Uterus (tissue), 7 donors: Measurements from ENCODE around the genes RMND1, MTRF1L and IPCEF1.

DNA sequence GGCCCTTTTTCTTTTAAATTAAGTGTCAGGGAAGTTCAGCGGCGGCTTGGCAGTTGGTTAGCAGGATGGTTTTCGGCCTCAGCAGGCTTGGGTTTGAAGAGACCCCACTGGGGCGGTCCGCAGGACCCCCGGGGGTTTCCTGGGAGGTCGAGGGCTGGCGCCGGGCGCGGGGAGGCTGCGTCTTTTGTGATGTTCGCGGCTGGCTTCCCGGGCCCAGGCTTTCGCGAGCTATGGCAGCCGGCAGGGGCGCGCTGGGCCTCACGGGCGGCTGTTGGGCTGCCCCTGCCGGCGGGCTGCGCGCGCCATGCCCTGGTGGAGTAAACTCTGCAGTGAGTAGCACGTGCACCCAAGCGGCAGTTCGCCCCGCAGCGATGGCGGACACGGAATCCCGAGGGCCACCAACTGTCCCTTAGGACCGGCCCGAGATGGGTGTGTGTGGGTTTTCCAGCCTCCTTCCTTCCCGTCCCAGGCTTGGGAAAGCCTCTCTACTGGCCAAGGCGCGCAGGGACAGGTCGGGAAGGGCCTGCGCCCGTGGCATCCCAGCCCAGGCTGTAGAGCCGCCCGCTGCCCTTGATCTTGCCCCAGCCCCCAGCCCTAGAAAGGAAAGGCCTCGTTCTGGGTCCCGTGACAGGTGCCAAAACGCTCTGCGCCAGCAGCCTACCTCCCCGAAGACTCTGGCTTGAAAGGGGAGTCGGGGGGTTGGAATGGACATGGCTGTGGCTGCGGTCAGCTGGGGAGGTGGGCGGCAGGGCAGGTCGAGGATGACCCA is 49.8 kb downstream of the ZBTB2 start:
- PRO-cap, 4 experiments: no peak in any of the 4 experiments
- RAMPAGE, long total RNA, 2 experiments: no peak in any of the 2 experiments
- RRBS: 96% methylated on average over 10 of the region's 54 CpGs

DNA sequence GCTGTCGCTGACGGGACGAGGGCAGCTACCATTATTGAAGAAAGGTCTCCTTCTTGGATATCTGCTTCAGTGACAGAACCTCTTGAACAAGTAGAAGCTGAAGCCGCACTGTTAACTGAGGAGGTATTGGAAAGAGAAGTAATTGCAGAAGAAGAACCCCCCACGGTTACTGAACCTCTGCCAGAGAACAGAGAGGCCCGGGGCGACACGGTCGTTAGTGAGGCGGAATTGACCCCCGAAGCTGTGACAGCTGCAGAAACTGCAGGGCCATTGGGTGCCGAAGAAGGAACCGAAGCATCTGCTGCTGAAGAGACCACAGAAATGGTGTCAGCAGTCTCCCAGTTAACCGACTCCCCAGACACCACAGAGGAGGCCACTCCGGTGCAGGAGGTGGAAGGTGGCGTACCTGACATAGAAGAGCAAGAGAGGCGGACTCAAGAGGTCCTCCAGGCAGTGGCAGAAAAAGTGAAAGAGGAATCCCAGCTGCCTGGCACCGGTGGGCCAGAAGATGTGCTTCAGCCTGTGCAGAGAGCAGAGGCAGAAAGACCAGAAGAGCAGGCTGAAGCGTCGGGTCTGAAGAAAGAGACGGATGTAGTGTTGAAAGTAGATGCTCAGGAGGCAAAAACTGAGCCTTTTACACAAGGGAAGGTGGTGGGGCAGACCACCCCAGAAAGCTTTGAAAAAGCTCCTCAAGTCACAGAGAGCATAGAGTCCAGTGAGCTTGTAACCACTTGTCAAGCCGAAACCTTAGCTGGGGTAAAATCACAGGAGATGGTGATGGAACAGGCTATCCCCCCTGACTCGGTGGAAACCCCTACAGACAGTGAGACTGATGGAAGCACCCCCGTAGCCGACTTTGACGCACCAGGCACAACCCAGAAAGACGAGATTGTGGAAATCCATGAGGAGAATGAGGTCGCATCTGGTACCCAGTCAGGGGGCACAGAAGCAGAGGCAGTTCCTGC is 40.0 kb downstream of the ZBTB2 start:
- PRO-cap, 4 experiments: no peak in any of the 4 experiments
- RAMPAGE, long total RNA, 2 experiments: start-site peak on the plus strand in 1 of 2 experiments, centred at position 620 of the sequence, 58 reads per replicate
- RRBS: 93% methylated on average over 8 of the region's 28 CpGs

DNA sequence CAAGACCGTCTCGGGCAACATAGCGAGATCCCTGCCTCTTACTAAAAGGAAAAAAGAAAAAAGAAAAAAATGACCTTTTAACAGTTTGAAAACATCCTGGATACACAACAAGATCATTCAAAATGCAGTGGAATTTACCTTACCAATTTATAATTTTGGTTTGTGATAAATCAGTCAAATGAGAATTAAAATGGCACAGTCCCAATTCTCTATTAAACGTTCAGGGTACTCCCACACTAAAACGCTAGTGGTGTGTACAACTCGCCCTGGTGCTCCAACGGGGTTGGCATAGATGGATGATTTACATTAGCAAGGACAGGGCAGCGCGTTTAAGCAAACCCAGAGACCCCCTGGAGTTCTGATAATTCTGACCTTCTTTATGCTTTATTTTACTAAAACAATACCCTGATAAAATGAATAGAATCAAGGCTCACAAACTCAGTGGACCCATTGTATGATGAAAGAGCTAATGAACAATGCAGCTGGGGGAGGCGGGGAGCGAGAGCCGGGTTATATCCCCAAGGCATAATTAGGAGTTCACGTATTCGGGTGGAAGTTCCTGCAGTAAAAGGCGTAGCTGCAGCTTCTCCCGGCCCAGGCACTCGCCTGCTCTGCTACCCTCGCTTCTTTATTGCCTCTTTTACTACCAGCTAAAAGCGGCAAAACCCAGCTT is 2.0 kb downstream of the ZBTB2 start:
- PRO-cap, 4 experiments: peak in 4 of 4 experiments; most common plus-strand start position 542 of the sequence (in 4); most common minus-strand start position 246 of the sequence (in 2)
- RAMPAGE, long total RNA, 2 experiments: no peak in any of the 2 experiments
- RRBS: 2% methylated on average over 4 of the region's 19 CpGs

DNA sequence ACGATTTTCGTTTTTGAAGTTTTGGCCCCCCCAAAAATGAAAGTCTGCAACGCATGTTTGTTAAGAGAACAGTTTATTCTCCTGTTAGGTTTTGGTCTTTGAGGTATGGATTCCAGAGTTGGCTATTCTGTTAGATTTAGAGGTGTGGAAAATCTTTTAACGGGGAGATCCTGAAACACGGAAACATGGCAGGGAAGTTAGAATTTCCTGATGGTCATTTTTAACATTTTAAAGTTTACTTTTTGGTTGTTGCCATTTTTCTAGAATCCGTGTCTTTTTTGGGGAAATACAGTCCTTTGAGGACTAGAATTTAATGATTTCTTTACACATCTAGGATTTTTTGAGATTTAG is 884 bp upstream of the ZBTB2 start:
- PRO-cap, 4 experiments: no peak in any of the 4 experiments
- RAMPAGE, long total RNA, 2 experiments: no peak in any of the 2 experiments
- RRBS: no CpG with 5 or more reads among the region's 6 CpGs

DNA sequence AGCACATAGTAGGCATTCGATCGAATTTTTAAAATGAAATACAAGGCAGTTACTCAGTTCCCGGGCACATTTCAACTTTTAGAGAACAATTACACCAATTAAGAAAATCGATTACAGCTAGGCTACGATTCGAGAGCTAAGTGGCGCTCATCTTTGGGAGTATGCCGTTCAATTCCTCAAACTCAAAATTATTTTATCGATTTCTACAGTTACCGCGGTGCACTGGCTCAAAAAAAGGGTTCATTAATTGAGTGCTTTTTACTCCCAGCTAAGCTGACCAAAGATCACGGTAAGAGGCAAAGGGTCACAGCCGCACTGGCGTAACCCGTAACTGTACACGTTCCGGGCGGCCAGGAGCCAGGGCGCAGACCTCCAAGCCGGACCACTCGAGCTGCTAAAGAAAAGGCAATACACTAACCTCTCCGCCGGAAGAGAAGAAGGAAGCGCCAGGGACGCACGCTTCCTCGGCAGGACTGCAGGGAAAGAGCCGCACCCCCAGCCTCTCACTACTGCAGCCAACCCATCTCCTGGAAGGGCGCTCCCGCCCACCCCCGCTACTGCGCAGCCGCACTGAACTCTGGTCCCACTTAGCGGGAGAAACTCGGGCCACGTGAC is at the start of gene RMND1:
Gene RMND1, minus strand, starts transcription at position 529 of the 615 bp plus-strand sequence.
- PRO-cap, 4 experiments: peak in 4 of 4 experiments; most common minus-strand start position 475 of the sequence (in 4)
- RAMPAGE, long total RNA, 2 experiments: start-site peak on the minus strand in 1 of 2 experiments, centred at position 487 of the sequence, 94 reads per replicate
- RRBS: 5% methylated on average over 2 of the region's 36 CpGs

GRCh38 chr6:151490777-151491460 is 2.9 kb upstream of the CCDC170 start:
- PRO-cap, 4 experiments: peak in 2 of 4 experiments; most common plus-strand start chr6:151491309 (in 2); most common minus-strand start chr6:151491077 (in 2)
- RAMPAGE, long total RNA, 2 experiments: no peak in any of the 2 experiments
- RRBS: no CpG with 5 or more reads among the region's 10 CpGs

GRCh38 chr6:151666317-151666984 is 141.0 kb upstream of the ESR1 start:
- PRO-cap, 4 experiments: no peak in any of the 4 experiments
- RAMPAGE, long total RNA, 2 experiments: no peak in any of the 2 experiments
- RRBS: no CpG with 5 or more reads among the region's 2 CpGs

- PRO-cap, 4 experiments: peak in 4 of 4 experiments; most common plus-strand start chr6:151813987 (in 2); most common minus-strand start chr6:151814071 (in 4)
- RAMPAGE, long total RNA, 2 experiments: no peak in any of the 2 experiments
- RRBS: no CpG with 5 or more reads among the region's 8 CpGs
Observed at GRCh38 chr6:151813826-151814287, 6.4 kb downstream of the ESR1 start.

GRCh38 chr6:152354577-152354980 is 282.6 kb downstream of the SYNE1 start:
- PRO-cap, 4 experiments: no peak in any of the 4 experiments
- RAMPAGE, long total RNA, 2 experiments: no peak in any of the 2 experiments
- RRBS: no CpG with 5 or more reads among the region's 6 CpGs

GRCh38 chr6:152401849-152402322 is 235.3 kb downstream of the SYNE1 start:
- PRO-cap, 4 experiments: no peak in any of the 4 experiments
- RAMPAGE, long total RNA, 2 experiments: no peak in any of the 2 experiments
- RRBS: no CpG with 5 or more reads among the region's 3 CpGs

GRCh38 chr6:152471829-152472203 is 165.3 kb downstream of the SYNE1 start:
- PRO-cap, 4 experiments: no peak in any of the 4 experiments
- RAMPAGE, long total RNA, 2 experiments: no peak in any of the 2 experiments
- RRBS: no CpG with 5 or more reads among the region's 5 CpGs

- PRO-cap, 4 experiments: peak in 4 of 4 experiments; most common plus-strand start chr6:153002841 (in 4); most common minus-strand start chr6:153002689 (in 4)
- RAMPAGE, long total RNA, 2 experiments: start-site peak on the minus strand in 1 of 2 experiments, at chr6:153002664-153002719 at its widest, 72 reads per replicate
- RRBS: 2% methylated on average over 15 of the region's 50 CpGs
Observed at GRCh38 chr6:153002567-153003217, at the start of gene MTRF1L. MTRF1L (minus strand) TSS chr6:153002709.

- PRO-cap, 4 experiments: no peak in any of the 4 experiments
- RAMPAGE, long total RNA, 2 experiments: no peak in any of the 2 experiments
- RRBS: no CpG with 5 or more reads among the region's 10 CpGs
Observed at GRCh38 chr6:153110990-153111502, 20.0 kb downstream of the RGS17 start.

DNA sequence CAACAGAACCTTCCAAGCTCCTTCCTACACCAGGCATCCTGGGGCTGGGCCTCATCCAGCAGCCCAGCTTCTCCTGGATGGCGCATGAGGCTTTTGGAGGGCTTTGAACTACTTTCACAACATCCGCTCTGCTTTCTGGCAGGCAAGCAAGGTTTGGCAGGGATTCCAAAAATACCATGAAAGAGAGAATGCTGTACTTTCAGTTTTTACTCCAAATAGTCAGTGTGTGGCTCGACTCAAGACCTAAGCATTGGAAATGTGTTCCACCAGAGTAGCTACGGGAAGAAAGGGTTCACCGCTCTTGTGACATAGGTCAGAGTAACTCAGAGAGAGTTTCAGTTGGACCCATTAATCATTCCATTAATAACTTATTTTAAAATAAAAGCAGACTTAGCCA is 125.4 kb downstream of the OPRM1 start:
- PRO-cap, 4 experiments: no peak in any of the 4 experiments
- RAMPAGE, long total RNA, 2 experiments: no peak in any of the 2 experiments
- RRBS: no CpG with 5 or more reads among the region's 5 CpGs

GRCh38 chr6:154249767-154250067 is 106.9 kb downstream of the IPCEF1 start:
- PRO-cap, 4 experiments: no peak in any of the 4 experiments
- RAMPAGE, long total RNA, 2 experiments: no peak in any of the 2 experiments
- RRBS: no CpG with 5 or more reads among the region's 1 CpG

GRCh38 chr6:154292613-154293170 is 63.9 kb downstream of the IPCEF1 start:
- PRO-cap, 4 experiments: no peak in any of the 4 experiments
- RAMPAGE, long total RNA, 2 experiments: no peak in any of the 2 experiments
- RRBS: no CpG with 5 or more reads among the region's 4 CpGs

DNA sequence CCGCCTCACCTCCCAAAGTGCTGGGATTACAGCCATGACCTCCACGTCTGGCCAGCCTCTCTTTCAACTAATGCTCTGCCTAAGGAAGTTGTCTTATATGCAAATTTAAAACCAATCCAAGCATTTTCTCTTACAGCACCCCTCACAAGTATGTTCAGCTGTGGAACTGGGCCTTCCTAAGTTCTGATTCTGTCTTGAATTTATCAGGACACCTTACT is 26.1 kb downstream of the IPCEF1 start:
- PRO-cap, 4 experiments: no peak in any of the 4 experiments
- RAMPAGE, long total RNA, 2 experiments: no peak in any of the 2 experiments
- RRBS: no CpG with 5 or more reads among the region's 2 CpGs

GRCh38 chr6:154356495-154357356 is at the start of gene IPCEF1:
IPCEF1 (minus strand) TSS chr6:154356803.
- PRO-cap, 4 experiments: no peak in any of the 4 experiments
- RAMPAGE, long total RNA, 2 experiments: no peak in any of the 2 experiments
- RRBS: no CpG with 5 or more reads among the region's 6 CpGs

DNA sequence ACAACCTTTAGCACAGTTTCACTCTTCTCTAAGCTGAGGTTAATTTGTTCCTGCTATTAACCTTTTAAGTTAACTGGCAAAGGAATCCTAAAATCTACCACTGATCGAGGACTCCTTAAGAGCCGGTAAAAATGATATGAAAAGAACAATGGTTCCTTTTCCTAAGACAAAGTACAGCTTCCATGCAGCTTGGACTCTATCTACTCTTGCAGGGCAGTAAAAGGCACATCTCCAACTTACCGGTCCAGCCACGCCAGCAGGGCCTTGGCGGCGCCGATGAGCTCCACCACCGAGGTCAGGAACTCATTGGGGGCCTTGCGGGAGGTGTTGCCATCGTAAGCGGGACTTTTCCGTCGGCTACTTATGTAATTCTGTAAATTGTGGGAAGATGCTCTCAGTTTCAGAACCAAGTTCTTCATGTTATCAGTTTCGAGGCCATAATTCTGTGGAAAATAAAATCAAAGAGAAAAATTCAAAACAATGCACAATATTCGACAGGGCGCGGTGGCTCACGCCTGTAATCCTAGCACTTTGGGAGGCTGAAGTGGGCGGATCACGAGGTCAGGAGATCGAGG is 68.5 kb downstream of the CNKSR3 start:
- PRO-cap, 4 experiments: no peak in any of the 4 experiments
- RAMPAGE, long total RNA, 2 experiments: no peak in any of the 2 experiments
- RRBS: 89% methylated on average over 2 of the region's 21 CpGs

DNA sequence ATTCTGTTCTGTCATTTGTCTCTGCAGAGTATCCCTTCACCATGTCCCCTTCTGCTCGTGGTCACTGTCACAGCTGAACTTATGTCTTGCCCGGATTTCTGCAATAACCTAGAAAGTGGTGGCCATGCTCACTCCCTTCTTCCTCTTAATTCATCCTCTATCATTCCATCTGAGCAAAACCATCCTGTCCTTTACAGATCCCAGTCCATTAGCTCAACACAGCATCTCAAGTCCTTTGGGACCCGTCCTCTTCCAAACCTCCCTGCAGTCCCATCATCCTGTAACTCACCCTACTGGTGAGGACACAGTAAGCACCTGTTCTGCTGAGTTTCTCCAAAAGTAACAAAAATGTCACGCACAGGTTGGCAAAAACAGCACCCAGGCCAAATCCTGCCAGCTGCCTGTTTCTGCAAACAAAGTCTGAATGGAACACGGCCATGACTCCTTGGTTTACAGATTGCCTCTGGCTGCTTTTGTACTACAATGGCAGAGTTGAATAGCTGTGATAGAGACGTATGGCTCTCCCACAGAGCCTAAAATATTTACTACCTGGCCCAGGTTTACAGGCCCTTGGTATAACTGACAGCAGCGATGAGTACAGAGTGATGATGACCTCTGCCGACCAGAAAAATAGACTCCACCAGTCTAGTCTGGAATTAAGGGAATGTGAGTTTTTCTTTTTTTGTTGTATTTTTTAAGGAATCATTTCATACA is 52.7 kb downstream of the CNKSR3 start:
- PRO-cap, 4 experiments: no peak in any of the 4 experiments
- RAMPAGE, long total RNA, 2 experiments: no peak in any of the 2 experiments
- RRBS: no CpG with 5 or more reads among the region's 8 CpGs